ENCODE results near the genes LYPD8 and ZNF672.

DNA sequence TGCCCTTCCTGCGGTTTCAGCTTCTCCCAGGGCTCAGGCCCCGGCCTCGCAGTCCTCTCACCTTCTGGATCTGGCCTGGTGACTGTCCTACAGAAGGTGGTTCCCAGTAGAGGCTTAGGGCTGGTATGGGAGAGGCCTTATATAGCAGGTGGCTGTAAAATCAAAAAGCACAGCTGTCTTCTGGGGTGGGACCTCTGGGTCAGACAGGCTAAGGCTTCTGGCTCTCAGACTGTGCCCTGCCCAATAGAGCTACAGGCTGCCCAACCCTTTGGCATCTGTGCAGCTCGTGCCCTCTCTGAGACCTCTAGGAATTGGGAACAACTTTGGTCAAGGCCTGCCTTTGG is at the start of gene LYPD8:
TSS of gene LYPD8 (minus strand) at position 116 of the 344 bp plus-strand sequence.
- PRO-cap, 2 experiments = no peak in any of the 2 experiments

DNA sequence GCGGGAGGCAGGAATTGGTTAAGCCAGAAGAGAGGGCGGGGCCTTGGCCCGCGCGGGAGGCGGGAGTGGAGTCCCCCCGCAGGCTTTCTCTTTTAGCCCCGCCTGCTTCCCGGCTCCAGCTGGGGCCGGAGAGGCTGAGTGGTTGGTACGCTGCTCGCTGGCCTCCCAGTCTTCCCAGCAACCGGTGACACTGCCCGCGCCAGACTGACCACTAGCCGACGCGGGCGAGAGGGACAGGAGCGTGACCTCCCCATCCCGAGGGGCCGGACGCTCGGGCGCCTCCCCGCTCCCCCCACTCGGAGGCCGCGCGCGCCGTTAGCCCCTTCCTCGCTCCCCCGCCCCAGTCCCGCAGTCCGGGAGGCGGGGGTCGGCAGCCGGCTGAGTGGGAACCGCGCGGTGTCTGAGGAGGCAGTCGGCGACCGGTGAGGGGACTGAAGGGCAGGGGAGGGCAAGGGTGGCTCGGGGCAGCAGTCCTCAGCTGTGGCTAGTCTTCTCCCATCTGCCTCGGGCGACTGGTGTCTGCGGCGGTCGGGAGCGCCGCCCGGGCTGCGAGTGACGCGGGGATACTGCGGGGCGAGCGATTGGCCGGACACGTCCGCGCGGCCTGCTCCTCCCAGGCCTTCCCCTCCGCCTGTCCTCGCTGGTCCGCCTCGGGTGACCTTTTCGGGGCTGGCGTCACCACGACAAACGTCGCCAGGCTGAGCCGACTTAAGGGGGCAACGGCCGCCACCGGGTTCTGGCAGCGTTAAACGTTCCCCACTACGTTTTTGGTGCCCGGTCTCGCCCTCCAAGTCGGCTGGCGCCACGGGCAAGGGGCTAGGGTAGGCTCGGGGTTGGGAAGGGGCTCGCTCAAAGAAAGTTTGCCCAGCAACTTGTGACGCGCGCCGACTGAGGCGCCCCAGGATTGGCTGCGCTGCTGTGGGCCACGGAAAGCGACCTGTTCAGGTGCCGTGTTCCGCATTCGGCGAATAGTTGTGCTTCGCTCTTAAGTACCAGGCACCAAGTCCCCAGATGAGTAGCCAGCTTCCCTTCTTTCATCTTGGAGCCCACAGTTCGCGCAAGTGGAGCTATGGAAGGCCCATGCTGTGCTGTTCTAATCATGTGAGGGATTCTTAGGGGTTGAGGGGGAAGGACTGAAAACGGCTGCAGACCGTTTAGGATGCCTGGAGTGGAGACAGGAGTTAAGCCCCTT is at the start of gene ZNF672:
TSS of gene ZNF672 (plus strand) at position 95 of the 1,192 bp plus-strand sequence.
- PRO-cap, 2 experiments = peak in 2 of 2 experiments; most common plus-strand start position 118 of the sequence (in 2); most common minus-strand start position 635 of the sequence (in 2)

DNA sequence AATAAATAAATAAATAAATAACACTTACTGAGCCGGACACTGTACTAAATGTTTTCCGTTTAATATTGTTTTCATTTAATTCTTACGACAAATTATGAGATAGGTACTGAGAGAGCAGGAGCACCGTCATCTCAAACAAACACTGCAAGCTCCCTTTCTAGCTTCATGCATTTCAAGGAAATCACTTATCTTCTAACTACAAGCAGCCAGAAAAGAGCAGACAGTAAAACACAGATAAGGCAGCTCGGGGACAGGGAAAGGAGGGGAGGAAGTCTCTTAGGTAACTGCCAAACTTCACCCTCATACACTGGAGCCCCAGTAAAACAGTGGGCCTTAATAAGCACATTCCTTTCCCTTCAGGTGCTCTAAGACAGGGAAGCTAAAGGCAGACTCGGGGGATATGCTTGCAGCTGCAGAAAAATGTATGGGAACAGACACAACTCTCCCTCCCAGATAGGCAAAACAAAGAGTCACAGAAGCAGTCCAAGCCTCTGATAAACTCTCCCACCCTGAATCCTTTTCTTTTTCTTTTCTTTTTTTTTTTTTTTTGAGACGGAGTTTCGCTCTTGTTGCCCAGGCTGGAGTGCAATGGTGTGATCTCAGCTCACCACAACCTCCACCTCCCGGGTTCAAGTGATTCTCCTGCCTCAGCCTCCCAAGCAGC is 16.5 kb upstream of the PGBD2 start:
- PRO-cap, 2 experiments = no peak in any of the 2 experiments